Measurements from ENCODE around the genes PCDHB3, PCDHB5, PCDHB9, PCDHGA8 and HDAC3.

DNA sequence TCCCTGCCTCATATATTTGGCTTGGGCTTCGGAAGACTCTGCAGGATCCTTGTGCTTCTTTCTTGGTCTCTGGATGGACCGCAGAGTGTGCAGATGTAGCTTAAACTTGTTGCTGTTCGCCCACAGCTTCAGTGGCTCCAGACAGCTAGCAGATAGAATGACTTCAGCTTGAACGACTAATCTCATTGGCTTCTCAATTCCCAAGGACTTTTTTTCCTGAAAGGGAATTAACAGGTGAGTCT is 298 bp upstream of the PCDHB1 start:
- PRO-cap, 2 experiments = no peak in any of the 2 experiments

DNA sequence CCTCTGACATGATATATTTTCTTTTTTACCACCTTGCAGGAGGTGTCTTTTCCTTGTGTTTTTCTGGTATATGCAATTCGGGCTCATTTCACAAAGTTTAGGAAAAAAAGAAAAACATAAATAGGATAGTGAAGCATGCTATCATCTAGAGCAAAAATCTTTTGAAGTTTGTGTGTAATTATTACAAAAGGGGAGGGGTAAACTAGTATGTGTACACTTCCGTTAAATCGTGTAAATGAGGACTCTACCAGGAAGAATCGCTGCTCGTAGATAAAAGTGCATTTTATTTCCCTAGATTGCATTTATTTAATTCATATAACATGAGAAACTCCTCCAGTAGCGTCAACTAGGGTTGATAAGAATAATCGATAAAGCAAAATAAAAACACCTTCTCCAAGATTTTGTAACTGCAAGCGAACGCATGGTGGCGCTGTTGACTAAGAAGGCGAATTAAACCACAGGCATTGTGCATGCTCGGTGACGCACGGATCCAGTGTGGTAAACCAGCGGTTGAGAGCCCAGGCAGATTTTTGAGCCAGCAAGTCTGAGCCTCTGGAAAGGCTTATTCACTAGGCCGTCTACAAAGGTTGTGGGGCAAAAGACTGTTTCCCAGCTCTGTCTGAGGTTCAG is at the start of gene PCDHB3:
Gene PCDHB3, plus strand, starts transcription at position 493 of the 630 bp plus-strand sequence.
- PRO-cap, 2 experiments = peak in 1 of 2 experiments; most common plus-strand start position 493 of the sequence (in 1)

DNA sequence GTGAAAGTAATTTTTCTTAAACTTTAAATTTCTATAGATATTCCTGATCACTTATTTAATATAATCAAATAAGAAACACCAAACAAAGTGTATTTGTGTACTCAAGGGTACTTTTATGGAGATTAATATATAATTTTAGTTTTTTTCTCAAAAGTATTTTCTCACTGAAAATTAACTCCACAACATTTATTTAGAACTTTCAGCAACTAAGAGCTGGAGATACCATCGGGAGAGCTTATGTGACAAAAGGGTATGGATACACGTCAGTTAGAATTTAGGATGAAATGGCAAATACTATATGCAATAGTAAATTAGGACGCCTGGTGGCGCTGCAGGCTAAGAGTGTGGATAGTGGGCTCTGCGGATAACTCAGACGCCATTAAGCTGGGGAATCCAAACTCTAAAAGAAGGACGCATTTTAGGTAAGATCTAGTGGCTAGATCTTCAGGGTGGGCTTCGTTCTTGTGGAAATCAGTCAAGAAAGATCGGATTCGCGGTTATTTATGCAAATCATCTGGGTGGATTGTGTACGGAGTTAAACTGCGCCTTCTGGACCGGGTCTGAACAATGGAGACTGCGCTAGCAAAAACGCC is at the start of gene PCDHB5:
Gene PCDHB5, plus strand, starts transcription at position 339 of the 593 bp plus-strand sequence.
- PRO-cap, 2 experiments = no peak in any of the 2 experiments

GRCh38 chr5:141155539-141155966 is 5.7 kb downstream of the PCDHB6 start:
- PRO-cap, 2 experiments = no peak in any of the 2 experiments

DNA sequence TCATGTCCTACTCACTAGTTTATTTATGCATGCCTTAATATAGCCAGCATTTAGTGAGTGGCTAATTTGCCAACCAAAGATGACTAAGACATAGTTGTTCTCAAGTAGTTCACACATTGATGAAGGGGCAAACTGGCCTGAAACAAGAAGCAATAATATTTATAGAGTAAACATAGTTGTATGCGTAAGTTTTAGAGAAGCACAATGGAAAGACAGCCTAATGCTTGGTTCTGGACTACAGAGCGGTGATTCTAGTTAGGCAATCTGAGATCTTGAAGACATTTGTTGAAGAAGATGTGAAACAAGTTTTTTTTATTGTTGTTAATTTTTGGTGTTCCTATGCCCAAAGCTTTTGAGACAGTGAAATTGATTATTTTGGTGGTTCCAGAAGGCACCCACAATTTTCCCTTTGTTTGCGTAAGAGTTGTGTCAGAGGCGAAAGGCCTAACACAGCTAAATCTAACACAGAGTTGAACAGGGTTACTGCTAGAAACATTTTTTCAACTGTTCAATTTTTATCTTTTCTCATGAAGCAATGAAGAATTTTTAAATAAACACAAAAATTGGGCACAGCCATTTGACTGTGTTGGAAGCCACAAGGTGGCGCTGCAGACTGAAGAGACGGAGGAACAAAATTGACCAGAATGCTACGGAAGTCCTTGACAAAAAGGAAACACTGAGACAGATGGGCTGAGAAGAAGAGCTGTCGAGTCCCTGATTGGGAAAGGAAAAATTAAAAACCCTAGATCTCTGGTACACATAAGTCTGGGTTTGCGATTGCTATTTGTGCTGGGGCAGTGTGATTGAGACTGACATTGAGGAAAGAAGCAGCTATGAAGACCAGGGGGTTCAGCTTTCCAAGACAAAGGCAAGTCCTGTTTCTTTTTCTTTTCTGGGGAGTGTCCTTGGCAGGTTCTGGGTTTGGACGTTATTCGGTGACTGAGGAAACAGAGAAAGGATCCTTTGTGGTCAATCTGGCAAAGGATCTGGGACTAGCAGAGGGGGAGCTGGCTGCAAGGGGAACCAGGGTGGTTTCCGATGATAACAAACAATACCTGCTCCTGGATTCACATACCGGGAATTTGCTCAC is at the start of gene PCDHB9:
Gene PCDHB9, plus strand, starts transcription at position 676 of the 1,090 bp plus-strand sequence.
- PRO-cap, 2 experiments = no peak in any of the 2 experiments

DNA sequence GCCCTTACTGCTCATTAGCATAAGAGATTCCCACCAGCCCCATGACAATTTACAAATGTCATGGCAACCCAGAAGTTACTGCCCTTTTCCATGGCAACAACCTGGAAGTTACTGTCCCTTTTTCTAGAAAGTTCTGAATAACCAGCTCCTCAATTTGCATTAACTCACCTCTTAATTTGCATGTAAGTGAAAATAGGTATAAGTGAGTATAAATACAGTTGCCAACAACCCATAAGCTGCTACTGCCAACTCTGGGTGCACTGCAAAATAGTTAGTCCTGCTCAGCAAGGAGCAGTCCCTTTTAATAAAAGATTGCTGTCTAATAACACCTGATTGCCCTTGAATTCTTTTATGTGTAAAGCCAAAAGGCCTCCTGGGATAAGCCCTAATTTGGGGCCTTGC is 5.6 kb downstream of the PCDHB15 start:
- PRO-cap, 2 experiments = no peak in any of the 2 experiments

- PRO-cap, 2 experiments = no peak in any of the 2 experiments
Observed at GRCh38 chr5:141318676-141319373, 1.8 kb downstream of the TAF7 start.

DNA sequence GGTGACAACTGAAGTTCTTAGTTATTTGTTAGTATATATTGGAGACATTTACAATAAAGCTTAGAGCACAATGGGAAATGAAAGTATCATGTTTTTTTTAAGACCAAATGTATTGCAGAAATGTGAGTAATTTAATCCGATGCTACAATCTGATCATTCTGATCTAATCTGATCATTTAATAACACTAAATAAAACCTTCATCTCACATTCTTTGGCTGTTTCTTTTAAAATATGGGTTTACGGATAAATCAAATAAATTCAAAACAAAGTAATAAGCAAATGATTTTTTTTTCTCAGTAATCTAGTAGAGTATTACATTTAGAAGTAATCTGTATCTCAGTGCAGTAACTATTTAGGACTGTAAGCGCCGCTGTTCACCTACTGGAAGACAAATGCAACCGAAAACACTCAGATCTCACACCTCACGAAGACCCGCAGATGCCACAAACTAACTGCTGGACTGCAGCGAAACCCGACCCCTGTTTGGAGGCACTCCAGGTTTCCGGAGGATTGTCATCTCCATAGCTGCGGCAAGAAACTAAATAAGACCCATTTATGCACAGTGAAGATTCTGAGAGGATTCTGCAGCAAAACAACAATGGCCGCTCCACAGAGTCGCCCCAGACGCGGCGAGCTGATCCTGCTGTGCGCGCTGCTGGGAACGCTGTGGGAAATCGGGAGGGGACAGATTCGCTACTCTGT is at the start of gene PCDHGA8:
Gene PCDHGA8, plus strand, starts transcription at position 419 of the 703 bp plus-strand sequence.
- PRO-cap, 2 experiments = no peak in any of the 2 experiments

GRCh38 chr5:141413582-141414235 is 922 bp downstream of the PCDHGA10 start:
- PRO-cap, 2 experiments = no peak in any of the 2 experiments

DNA sequence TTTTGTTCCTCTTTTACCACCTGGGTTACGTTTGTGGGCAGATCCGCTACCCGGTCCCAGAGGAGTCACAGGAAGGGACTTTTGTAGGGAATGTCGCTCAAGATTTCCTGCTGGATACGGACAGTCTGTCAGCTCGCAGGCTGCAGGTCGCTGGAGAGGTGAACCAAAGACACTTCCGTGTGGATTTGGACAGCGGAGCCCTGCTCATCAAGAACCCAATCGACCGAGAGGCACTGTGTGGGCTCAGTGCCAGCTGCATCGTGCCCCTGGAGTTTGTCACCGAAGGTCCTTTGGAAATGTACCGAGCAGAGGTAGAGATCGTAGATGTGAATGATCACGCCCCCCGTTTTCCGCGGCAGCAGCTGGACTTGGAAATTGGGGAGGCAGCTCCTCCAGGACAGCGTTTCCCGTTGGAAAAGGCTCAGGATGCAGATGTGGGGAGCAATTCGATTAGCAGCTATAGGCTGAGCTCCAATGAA is 432 bp downstream of the PCDHGC4 start:
- PRO-cap, 2 experiments = no peak in any of the 2 experiments

GRCh38 chr5:141494618-141495537 is 6.0 kb downstream of the PCDHGC5 start:
- PRO-cap, 2 experiments = no peak in any of the 2 experiments

- PRO-cap, 2 experiments = peak in 1 of 2 experiments; most common plus-strand start chr5:141507989 (in 1)
Observed at GRCh38 chr5:141507595-141508324, 18.9 kb downstream of the PCDHGC5 start.

GRCh38 chr5:141513520-141514552 is 25.0 kb downstream of the PCDHGC5 start:
- PRO-cap, 2 experiments = peak in 2 of 2 experiments; most common plus-strand start chr5:141514322 (in 2); most common minus-strand start chr5:141514216 (in 2)

GRCh38 chr5:141529839-141530814 is 41.2 kb downstream of the PCDHGC5 start:
- PRO-cap, 2 experiments = no peak in any of the 2 experiments

DNA sequence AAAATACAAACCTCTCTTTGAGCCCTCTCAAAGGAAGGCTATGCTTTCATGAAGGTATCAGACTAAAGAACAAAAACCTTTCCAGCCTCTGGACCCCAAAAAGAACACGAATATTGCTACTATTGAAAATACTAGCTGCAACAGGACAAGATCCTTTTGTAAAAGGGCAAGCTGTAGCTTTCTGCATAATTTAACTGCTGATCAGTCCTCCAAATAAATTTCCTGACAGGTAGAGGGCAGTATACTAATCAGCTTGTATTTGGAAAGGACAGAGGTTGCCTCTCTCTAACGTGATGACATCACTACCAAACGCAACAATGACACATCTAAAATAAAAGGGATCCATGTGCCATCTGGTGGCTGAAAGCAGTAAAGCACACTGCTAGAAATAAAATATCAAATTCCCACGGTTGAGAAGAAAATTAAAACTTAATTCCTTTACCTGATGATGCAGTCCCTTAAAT is 54.7 kb downstream of the DIAPH1 start:
- PRO-cap, 2 experiments = no peak in any of the 2 experiments

- PRO-cap, 2 experiments = peak in 2 of 2 experiments; most common plus-strand start chr5:141636985 (in 1); most common minus-strand start chr5:141636849 (in 2)
Observed at GRCh38 chr5:141636690-141637118, at the start of gene HDAC3. HDAC3 (minus strand) TSS chr5:141636849.

GRCh38 chr5:141672624-141672905 is 9.5 kb downstream of the ARAP3 start:
- PRO-cap, 2 experiments = no peak in any of the 2 experiments

- PRO-cap, 2 experiments = no peak in any of the 2 experiments
Observed at GRCh38 chr5:141856954-141857807, 21.0 kb downstream of the PCDH1 start.

- PRO-cap, 2 experiments = no peak in any of the 2 experiments
Observed at GRCh38 chr5:141866007-141866514, 12.1 kb downstream of the PCDH1 start.

GRCh38 chr5:141878104-141878331 is 192 bp downstream of the PCDH1 start:
- PRO-cap, 2 experiments = no peak in any of the 2 experiments